M059J (cell line): ENCODE measurements around a stretch of chr1.

- RAMPAGE, long total RNA, result no peak
Observed at GRCh38 chr1:234509438-234509648, 30.4 kb upstream of the TARBP1 start.

DNA sequence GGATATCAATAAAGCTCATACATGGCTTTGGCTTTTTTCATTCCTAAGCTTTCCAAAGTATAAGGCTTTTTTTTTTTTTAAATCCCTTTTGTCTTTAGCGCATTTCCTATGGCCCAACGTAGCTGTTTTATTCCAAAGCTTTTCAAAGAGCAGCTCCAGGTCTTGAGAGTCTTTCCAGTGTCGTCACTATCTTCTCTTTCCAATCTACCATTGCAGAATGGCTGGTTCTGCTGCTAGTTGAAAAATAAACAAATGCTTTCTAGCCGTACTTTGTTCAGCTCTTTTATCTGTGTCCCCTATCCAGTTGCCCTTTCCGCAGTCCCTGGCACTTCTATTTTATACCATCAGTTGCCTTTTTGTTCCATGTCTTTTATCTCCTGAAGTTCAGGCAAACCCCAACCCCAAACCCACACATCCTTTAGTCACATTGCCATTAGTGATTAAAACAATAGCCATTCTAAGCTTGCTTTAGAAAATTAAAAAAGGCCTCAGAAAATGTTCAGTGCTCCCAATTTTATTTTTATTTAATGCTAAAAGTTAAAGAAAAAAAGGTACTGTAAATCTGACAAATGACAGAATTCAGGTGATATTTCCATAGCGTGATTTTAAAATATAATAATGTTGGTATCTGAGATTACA, 6.1 kb downstream of the IRF2BP2 start:
- RAMPAGE, long total RNA, result no peak

- RAMPAGE, long total RNA, result no peak
Observed at GRCh38 chr1:234621399-234622089, 11.6 kb upstream of the IRF2BP2 start.

DNA sequence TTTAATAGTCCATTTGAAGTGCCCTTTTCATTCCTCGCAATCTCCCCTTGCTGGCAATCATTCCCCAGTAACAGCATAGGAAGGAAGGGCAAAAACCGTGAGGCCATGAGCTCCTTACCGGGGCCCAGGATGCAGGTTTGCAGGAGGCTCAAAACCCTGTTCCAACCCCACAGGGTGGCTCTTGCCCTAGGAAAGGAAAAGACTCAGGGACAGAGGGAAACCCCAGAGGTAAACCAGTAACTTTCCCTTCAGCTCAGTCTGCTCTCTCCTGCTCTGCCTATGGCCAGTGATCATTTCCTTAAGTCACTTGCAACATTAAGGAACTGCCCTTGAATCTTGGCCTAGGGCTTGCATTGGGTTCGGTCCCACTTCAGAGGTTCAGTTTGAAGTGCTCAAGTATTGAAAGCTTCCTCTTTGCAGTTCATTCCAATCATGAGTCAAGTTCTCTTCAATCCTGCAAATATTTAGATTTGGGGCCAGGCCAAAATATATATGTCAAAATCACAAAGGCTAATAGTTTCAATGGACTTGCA, 97.6 kb upstream of the IRF2BP2 start:
- RAMPAGE, long total RNA, result no peak

DNA sequence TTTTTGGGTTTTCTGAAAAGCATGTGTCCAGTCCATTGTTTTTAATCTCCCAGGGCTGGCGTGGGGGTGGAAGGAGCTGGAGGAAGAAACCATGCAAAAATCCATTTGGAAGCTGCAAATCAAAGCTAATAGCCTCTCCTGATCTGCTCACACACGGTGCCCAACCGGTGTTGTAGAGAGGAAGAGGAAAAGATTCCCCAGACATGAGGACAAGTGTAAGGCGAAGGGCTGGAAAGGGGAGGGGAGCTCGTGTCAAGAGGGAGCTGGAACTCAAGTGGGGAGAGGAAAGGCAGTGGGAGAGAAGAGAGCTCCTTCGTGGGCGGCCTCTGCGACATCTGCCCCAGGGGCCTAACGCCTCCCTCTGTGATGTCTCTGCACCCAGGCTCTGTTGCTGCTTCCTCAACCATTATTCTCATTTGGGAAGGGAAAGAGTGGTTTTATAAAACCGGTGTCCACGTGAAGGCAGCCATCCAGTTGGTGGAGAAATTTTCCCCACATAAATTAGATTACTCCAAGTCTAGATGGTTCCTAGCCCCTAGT, 112.4 kb upstream of the IRF2BP2 start:
- RAMPAGE, long total RNA, result no peak

- RAMPAGE, long total RNA, result no peak
Observed at GRCh38 chr1:234875258-234876078, 253.2 kb downstream of the TOMM20 start.

GRCh38 chr1:234963126-234964040, 165.3 kb downstream of the TOMM20 start:
- RAMPAGE, long total RNA, result no peak

- RAMPAGE, long total RNA, result no peak
Observed at GRCh38 chr1:234980700-234981503, 147.7 kb downstream of the TOMM20 start.

GRCh38 chr1:235012414-235013106, 116.1 kb downstream of the TOMM20 start:
- RAMPAGE, long total RNA, result no peak

- RAMPAGE, long total RNA, result no peak
Observed at GRCh38 chr1:235077414-235078153, 51.1 kb downstream of the TOMM20 start.

DNA sequence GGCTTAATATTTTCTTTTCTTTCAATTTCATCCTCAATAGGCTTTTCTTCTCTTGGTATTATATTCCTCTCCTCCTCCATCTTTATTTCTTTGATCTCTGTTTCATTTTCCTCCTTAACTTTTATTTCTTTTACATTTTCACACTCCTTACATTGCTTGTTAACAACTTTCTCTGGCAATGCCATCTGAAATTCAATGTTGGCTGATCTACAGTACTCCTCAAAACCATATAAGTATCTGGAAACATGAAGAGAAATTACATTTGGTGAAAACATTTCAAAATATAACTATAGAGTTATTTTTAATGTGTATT, 59.2 kb upstream of the RBM34 start:
- RAMPAGE, long total RNA, result no peak

- RAMPAGE, long total RNA, result no peak
Observed at GRCh38 chr1:235274986-235275553, 52.9 kb downstream of the ARID4B start.

- RAMPAGE, long total RNA, result no peak
Observed at GRCh38 chr1:235313393-235313736, 14.6 kb downstream of the ARID4B start.

- RAMPAGE, long total RNA, result no peak
Observed at GRCh38 chr1:235502553-235502980, 1.7 kb downstream of the B3GALNT2 start.

DNA sequence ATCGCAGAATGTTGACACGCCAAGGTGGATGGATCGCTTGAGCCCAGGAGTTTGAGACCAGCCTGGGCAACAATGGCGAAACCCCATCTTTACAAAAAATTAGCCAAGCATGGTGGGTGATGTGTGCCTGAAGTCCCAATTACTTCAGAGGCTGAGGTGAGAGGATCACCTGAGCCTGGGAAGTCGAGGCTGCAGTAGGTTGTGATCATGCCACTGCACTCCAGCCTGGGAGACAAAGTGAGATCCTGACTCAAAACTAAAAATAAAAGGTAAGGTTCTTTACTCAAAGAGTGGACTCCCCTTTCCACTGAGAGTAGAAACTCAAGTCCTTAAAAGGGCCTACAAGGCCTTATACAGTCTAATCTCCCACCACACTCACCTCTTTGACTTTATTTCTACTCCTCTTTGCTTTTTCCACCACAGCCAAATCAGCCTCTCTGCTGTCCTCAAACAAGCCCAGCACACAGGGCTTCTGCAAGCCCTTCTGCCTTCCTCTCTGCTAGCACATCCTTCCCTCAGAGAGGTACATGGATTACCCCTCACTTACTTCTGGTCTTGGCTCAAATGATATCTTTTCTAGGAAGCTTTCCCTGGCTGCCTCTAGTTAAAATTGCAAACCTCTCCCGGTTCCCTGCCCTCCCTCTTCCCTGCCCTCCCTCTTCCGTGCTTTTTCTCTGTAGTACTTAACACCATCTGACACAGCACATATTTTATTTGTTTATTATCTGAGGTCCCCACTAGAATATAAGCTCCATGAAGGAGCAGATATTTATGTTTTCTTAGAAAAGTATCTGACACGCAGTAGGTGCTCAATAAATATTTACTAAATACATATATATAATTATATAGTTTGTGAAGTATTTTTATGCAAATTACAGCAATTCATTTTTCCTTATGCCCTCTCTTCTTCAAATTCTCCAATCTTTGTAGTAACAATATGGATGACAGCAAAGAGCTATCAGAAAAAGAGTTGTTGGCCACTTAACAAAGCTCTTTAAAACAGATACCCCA, 1.7 kb downstream of the LYST start:
- RAMPAGE, long total RNA, result no peak

GRCh38 chr1:235910395-235911055, 43.8 kb upstream of the LYST start:
- RAMPAGE, long total RNA, result no peak

DNA sequence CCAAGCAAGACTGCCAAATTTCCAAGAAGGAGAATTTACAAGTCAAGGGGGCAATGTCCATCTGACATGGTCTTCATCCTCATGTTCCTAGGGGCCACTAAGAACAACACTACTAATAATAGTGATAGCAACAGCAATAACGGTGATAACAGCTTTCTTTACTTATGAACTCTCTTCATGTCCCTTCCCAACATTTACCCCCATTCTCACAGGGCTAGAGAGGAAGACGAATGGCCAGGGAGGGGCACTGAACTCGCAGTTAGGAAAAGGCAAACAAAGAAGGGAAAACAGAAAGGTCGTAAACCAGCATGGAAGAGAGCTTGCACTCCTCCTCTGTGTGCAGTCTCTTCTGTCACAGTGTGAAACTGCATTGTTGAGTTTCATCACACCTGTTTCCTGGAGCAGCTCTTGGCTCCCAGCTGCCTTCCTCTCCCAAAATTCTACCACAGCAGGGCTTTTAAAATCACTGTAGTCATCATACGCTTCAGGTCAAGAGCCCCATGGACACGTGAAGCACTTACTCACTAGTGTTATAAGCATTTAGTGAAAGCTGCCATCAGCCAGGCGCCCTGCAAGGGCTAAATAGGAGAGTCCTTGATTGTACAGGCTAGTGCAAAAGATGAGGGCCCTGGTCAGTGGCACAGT, 63.3 kb downstream of the NID1 start:
- RAMPAGE, long total RNA, result no peak

DNA sequence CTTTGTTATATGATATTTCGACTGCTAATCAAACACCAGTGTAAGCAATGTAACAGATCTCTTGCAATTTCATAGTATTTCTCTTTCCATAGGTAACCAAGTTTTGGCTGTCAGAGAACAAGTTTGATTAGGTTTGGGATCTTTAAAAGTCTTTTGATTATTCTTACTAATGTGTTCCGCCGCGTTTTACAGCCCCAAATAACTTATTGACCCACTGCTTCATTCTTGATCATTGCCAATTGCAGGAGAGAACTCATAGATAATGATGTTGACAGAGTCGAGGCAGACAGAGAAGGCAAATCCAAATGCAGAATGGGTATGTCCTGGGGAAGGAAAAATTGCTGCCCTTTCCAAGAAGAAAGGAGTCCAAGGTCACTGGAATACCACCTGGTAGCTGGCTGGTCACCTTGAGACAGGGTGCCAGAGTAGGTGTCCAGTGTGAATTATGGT, 28.3 kb upstream of the ERO1B start:
- RAMPAGE, long total RNA, result no peak

GRCh38 chr1:236490092-236490454, 33.7 kb upstream of the LGALS8 start:
- RAMPAGE, long total RNA, result no peak

DNA sequence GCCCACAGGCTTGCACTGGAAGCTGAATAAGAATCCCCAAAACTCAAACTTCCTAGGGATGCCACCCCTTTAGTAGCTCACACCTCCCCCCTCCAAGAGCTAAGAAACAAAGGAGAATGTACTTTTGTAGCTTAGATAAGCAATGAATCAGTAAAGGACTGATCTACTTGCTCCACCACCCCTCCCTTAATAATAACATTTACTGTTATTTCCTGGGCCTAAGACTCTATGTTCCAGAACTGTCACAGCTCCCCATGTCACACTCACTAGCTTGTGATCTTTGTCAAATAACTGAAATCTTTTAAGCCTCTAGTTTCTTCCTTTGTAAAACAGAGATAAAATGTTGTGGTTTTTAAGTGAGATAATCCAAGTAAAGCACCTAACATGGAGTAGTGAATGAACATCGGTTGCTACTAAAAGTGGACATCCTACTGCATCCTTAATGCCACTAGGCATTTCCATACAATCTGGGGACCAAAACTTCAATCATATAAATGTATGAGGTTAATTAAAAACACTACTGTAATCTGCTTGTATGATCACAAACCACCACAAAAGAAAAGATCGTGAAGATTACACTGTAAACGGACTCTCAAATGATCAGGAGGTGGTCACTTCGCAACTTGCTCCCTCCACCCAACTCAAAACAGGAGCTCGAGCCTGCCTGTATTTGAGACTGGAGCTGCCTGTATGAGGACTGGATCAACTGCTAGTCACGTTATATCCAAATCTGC, 27.6 kb downstream of the LGALS8 start:
- RAMPAGE, long total RNA, result no peak